PC-3 (cell line): ENCODE data around the genes USP17L21, USP17L22 and USP17L26.

DNA sequence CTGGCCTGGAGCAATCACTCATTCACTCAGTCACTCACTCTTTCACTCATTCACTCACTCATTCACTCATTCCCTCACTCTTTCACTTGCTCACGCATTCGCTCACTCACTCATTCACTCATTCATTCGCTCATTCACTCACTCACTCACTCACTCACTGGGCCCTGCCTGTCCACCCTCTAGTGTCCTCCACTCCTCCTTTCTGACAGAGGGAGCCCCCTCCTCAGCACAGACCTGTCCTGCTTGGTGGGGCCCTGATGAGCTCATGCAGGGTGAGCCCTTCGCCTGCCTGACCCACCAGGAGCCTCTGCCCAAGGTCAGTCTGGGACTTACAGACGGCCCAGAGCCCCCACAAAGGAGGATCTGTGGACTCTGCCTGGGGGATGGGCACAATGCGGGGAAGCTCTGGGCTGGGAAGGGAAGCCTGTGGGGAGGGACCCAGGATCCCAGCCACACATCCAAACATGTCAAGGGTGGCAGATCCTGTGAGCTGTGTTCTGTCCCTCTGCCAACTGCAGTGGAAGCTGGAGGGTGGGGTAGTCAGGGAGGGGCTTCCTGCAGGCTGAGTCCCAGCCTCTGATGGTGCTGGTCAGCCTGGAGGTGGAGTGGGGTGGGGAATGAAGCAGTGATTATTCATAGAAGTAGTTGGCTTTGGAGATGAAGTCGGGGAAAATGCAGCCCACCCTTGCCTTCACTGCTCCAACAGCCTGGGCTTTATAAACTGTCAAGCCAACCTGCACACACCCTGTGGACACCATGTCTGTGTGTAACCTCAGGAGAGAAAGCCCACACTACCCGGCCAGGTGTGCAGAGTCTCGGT is 18.6 kb downstream of the CPZ start:
- RAMPAGE, long total RNA = no peak

DNA sequence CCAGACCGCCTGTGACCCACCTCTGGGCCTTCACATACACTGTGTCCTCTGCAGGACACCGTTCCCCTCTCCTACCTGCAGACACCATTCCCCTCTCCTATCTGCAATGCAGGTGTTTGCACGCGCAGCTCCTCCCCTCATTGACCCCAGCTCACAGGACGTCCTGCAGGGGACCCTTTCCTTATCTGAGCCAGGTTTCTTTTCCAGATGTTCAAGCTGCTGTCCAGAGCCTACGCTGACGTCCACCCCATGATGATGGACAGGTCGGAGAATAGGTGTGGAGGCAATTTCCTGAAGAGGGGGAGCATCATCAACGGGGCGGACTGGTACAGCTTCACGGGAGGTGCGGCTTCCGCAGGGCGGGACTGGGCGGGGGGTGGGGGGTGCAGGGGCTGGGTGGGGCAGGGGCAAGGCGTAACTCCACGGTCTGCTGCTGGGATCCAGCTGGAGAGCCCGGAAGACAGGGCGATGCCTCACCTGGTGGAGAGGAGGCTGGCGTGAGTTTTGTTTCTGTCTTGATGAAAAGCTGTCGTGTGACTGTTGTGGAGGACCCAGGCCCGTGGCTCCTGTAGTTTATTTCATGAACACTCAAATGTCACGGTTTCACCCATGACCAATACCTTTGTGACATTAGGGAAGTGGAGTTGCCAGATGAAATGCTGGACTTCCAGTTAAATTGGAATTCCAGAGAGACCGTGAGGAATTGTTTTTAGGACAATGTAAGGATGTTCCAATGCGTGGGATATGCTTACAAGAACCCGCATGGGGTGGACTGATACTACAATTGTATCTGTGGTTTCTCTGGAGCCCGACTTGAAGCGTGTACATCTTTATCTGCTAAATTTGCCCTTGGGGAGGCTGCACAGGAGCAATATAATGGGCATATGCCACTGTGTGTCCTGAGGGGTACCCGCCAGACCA is 19.5 kb downstream of the CPZ start:
- RAMPAGE, long total RNA = no peak

DNA sequence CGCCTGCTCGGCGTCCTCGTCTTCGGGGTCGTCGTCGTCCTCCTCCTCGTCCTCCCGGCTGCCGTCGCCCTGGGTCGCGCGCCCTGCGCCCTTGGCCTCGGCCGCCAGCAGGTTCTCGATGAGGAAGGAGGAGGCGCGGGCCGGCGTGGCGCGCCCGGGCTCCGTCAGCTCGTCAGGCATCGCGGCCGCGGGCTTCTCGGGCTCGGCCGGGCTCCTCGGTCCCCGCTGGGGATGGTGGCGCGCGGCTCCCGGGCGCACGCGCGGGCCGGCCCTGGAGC is 265 bp downstream of the HMX1 start:
- RAMPAGE, long total RNA = no peak

- RAMPAGE, long total RNA = no peak
Measured at GRCh38 chr4:9170595-9170794, 286 bp downstream of the FAM90A26 start.

DNA sequence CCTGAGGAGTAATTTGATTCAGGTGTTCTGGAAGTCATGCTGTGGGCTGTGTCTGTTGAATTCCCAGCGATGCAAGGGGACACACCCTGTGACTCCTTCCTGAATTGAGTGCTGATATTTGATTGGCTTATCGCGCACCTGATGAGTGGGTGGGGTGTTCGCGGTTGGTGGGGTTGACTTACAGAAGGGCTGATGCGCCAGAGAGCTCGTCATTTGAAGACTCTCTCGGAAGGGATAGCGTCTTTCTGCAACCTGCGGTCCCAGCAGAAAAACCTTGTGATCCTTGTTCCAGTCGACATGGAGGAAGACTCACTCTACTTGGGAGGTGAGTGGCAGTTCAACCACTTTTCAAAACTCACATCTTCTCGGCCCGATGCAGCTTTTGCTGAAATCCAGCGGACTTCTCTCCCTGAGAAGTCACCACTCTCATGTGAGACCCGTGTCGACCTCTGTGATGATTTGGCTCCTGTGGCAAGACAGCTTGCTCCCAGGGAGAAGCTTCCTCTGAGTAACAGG is at the start of gene USP17L21:
USP17L21 (plus strand) TSS at position 298 of the 516 bp plus-strand sequence.
- RAMPAGE, long total RNA = no peak

DNA sequence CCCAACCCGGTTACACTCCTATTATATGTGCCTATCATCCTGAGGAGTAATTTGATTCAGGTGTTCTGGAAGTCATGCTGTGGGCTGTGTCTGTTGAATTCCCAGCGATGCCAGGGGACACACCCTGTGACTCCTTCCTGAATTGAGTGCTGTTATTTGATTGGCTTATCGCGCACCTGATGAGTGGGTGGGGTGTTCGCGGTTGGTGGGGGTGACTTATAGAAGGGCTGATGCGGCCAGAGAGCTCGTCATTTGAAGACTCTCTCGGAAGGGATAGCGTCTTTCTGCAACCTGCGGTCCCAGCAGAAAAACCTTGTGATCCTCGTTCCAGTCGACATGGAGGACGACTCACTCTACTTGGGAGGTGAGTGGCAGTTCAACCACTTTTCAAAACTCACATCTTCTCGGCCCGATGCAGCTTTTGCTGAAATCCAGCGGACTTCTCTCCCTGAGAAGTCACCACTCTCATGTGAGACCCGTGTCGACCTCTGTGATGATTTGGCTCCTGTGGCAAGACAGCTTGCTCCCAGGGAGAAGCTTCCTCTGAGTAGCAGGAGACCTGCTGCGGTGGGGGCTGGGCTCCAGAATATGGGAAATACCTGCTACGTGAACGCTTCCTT is at the start of gene USP17L22:
USP17L22 (plus strand) TSS at position 337 of the 620 bp plus-strand sequence.
- RAMPAGE, long total RNA = no peak

DNA sequence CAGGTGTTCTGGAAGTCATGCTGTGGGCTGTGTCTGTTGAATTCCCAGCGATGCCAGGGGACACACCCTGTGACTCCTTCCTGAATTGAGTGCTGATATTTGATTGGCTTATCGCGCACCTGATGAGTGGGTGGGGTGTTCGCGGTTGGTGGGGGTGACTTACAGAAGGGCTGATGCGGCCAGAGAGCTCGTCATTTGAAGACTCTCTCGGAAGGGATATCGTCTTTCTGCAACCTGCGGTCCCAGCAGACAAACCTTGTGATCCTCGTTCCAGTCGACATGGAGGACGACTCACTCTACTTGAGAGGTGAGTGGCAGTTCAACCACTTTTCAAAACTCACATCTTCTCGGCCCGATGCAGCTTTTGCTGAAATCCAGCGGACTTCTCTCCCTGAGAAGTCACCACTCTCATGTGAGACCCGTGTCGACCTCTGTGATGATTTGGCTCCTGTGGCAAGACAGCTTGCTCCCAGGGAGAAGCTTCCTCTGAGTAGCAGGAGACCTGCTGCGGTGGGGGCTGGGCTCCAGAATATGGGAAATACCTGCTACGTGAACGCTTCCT is at the start of gene USP17L26:
USP17L26 (plus strand) TSS at position 280 of the 562 bp plus-strand sequence.
- RAMPAGE, long total RNA = no peak

- RAMPAGE, long total RNA = no peak
Measured at GRCh38 chr4:9947371-9948141, 73.7 kb downstream of the SLC2A9 start.

- RAMPAGE, long total RNA = no peak
Measured at GRCh38 chr4:10006661-10007402, 14.5 kb downstream of the SLC2A9 start.

- RAMPAGE, long total RNA = no peak
Measured at GRCh38 chr4:10008291-10008640, 13.0 kb downstream of the SLC2A9 start.

GRCh38 chr4:10054253-10055035 is 33.1 kb upstream of the SLC2A9 start:
- RAMPAGE, long total RNA = no peak

GRCh38 chr4:10090220-10090881 is 26.2 kb downstream of the WDR1 start:
- RAMPAGE, long total RNA = no peak

DNA sequence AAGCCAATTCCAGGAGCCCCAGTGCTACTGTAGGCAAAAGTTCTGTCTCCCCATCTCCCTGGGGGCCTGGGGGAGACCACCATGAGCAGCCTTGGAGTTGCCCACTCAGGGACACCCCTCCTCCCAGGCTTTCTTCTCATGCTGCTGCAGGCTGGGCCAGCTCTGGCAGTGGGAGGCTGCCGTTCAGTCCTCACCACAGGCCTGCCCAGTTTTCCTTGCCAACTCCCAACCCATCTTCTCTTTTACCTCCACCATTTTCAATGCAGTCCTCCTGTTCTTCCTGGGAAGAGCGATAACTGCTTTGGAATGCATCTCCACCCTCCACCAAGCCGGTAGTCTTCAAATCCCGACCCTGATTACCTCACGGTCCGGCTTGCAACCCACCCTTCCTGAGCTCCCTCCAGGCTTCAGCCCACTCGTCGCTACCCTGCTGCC is 9.5 kb downstream of the WDR1 start:
- RAMPAGE, long total RNA = no peak

DNA sequence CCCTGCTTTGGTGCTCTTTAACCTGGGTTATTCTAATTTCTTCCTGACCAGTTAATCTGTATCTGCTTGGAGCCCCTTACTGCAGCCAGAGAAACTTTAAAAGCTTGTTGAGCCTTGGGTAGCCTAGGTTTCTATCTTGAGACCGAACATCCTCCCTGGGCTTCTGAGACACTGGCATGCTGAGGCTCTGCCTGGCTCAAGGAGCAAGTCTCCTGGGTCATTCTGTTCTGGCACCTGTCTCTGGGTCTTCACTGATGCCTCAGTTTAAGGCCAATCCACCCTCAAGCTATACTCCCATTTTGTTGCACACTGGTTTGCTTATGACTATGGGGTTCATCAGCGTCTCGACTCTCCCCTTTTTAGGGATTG is 3.8 kb upstream of the WDR1 start:
- RAMPAGE, long total RNA = no peak

DNA sequence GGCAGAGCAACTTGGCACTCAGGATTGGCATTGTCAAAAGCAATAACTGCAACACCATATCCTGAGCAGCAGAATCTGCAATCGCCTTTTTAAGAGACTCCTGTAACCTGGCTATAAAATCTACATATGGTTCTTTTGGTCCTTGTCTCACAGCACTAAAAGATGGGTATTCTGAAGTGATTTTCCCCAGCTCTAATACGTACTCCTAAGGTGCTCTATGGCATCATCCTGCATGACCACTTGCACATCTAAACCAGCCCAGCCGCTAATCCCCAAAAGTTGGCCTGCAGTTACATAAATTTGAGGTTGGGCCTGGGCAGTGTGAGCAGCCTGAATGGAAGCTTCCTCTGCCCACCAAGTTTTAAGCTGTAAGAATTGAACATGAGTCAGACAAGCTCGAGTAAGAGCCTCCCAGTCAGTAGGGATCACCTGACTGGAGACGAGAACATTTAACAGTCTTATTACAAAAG is 56.3 kb upstream of the WDR1 start:
- RAMPAGE, long total RNA = no peak

DNA sequence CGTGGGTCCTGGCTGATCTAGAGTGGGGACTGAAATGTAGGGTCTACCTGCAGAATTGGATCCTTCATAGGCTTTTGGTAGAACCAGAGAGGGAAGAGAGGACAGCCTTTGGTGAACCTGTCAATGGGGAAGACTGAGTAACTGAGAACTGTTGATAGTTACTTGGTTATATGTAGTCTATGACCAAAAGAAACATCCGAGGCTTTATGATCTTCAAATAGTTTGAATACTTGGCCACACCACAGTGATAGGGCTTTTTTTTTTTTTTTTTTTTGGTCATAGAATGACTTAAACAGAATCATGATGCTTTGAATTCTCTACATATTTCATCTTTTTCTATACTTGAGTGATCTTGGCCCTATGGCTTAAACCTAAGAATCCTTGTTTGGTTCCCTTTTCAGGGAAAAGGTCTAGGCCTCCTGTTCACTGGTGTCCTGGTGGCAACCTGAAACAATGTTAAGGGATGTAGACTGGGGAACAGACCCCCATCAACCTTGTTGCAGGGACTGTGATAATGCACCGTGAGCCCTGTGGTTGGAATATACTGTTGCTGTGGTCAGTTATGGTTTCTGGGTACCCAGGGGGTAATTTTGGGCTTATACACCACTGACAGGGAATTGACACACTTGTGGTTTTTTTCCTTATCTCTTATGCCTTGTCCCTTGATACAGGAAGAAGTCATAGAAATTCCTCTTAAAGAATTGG is 63.8 kb upstream of the WDR1 start:
- RAMPAGE, long total RNA = no peak

DNA sequence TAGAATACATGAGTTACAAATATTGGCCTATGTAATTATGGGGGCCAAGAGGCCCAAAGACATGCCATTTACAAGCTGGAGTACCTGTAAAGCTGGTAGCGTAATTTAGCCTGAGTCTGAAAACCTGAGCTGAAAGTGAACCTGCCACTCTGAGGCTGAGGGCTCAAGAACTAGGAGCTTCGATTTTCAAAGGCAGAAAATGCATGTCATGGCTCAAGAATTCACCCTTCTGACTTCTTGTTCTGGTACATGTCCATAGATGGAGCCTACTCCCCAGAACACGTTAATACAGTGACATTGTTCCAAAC is 115.4 kb upstream of the WDR1 start:
- RAMPAGE, long total RNA = no peak

GRCh38 chr4:11073688-11074113 is 355.0 kb downstream of the HS3ST1 start:
- RAMPAGE, long total RNA = no peak

DNA sequence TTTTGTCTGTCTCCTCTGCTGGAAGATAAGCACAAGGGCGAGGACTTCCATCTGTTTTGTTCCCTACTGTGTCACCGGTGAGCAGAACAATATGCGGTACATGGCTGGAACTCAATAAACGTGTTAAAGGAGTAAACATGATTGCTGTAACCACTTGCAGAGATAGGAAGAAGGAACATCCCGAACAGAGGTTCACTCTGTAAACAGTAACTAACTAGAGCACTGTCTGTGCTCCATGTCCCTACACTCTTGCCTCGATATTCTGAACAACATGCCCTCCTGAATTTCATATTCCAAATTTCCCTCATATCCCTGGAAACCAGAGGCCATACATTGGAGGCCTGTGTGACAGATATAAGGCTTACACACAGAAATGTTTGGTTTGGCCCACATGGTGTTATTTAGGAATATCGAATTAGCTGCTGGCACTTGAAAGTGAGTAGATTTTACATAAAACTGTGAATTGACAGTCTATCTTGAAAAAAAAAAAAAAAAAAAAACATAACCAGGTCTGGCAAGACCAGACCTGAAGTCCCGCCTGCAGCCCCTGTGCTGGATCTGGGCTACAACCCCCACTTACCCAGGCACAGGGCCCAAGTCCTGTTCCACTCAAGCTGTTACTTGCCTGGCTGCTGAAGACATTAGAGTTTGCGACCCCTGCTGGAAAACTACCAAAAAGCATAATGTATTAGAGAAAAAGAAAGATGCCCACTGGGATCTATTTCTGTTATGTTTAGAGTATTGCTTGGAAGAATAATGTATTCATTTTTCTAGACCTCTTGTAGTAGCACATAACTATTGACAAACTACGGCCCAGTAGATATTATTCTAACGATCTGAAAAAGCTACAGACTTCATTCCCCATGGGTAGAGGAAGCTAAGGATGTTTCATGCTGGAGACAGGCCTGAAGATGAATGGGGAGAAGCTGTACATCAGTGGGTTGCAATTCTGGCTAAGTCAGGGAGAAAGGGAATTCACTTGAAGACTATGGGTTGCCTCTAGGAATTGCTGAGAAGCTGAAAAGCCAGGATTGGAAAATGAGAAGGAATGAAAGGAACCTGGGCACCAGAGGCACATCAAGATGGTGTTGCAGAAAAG is 4.8 kb downstream of the HS3ST1 start:
- RAMPAGE, long total RNA = no peak

DNA sequence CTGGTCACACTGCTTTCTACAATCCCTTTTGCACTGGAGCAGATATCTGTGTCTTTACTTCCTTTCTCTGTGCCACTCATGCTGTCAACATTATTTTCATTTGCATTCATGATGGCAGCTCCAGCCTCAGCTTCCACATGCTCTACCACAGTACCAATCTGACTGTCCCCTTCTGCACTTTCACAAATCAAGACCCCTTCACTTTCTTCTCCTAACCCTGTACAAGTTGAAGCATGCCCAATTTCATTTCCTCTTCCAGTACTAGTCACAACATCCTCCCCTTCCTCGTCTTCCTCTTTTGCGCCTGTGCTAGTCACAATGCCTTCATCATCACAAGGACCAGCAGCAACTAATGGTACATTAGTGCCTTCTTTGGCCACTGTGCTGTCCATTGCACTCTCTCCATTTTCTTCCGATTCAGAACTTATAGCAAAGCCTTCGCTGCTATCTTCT is 26.5 kb downstream of the BOD1L1 start:
- RAMPAGE, long total RNA = no peak